ENCODE results near the genes OR5D14, OR8I2, LRRC55, YPEL4 and OR5B2.

DNA sequence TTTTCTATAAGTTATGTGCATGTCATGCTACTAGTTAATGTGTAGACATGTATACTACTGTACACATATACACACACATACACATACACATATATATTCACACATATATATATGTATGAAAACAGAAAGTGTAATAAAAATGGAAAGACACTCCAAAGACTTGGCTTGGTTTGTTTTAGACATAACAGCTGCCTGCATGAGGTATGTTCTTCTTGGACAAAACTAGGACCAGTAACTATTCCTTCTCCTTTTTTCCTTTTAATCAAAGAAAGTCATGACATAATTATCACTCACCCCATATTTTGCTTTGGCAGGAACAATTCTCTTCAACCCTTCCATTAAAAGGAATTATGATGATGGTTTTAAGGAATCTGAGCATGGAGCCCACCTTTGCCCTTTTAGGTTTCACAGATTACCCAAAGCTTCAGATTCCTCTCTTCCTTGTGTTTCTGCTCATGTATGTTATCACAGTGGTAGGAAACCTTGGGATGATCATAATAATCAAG lies at the start of gene OR5D14:
Gene OR5D14, plus strand, starts transcription at position 351 of the 506 bp plus-strand sequence.
- PRO-cap, 2 experiments, result no peak in any of the 2 experiments

- PRO-cap, 2 experiments, result no peak in any of the 2 experiments
Observed at GRCh38 chr11:56092886-56093574, at the start of gene OR8I2. OR8I2 (plus strand) TSS chr11:56093308.

- PRO-cap, 2 experiments, result no peak in any of the 2 experiments
Observed at GRCh38 chr11:56883312-56883829, 105.3 kb upstream of the OR5AK2 start.

DNA sequence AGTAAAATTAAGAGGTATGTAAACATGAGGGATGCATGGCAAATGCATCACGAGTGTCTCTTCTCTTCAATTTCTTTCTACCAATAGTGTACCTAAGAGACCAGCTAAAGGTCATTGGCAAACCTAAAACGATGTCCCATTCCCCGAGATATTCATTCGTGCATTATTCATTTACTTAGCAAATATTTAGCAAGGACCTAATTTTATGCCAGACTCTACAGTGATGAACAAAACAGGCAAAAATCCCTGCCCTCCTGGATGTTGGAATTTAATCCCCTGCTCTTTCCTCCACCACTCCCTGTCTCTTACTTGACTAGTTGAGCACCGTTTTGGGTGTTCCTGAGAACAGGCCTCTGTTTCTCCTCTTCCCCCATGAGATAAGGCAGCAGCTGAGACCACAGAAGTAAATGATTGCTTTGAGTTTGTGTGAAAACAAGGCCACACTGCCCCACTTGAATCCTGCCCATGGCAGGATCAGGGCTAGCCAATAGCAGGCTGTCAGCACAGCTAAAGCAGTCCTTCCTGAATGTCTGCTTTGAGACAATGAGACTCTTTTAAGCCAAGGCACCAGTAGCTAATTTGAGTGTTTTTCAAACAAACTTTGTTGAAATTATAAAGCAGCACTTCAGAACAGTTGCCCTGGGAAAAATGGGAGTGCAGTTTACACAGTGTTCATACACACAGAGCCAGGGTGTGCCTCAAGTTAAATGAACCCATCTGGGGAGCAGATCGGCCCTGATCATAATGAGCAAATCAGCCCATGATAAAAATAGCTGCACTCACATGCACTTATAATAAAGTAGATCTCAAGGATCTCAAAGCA lies 103.7 kb upstream of the OR5AK2 start:
- PRO-cap, 2 experiments, result peak in 1 of 2 experiments; most common minus-strand start position 307 of the sequence (in 1)

DNA sequence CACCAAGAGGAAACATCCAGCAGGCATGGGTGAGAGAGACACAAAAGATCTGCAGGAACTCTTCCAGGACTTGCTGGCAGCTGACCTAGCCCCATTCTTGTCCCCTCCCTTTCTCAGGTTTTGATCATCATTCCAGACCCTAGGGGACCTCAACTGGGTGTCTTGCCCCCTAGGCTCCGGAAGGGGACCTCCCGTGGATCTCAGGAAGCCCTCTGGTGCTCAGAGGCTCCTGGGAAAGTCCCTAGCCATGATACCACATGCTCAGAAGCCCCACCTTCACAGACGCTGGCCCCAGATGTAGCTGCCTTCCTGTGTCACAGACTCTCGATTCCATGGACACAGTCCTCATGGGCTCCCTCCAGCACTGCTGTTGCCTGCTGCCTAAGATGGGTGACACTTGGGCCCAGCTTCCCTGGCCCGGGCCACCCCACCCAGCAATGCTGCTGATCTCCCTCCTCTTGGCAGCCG lies at the start of gene LRRC55:
Gene LRRC55, plus strand, starts transcription at position 317 of the 468 bp plus-strand sequence.
- PRO-cap, 2 experiments, result no peak in any of the 2 experiments

DNA sequence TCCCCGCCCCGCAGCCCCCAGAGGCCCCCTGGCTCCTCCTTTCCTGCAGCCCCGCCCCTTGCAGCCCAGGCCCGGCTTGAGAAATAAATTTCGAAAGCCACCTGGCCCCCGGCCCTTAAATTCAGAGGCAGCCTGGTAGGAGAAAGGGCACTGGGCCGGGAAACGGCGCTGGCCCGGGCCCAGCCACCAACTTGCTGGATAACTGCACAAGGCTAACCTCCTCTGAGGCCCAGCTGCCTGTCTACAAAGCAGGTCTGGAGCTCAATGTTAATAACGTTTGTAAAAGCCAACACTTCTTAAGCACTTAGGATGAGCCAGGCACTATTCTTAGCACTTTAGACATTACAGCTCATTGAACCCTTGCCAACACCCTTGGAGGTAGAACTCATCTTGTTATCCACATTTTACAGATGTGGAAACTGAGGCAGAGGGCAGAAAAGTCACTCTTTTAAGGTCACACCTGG lies 13.1 kb downstream of the TNKS1BP1 start:
- PRO-cap, 2 experiments, result peak in 1 of 2 experiments; most common plus-strand start position 131 of the sequence (in 1)

GRCh38 chr11:57321678-57322141 lies 3.0 kb downstream of the TNKS1BP1 start:
- PRO-cap, 2 experiments, result no peak in any of the 2 experiments

DNA sequence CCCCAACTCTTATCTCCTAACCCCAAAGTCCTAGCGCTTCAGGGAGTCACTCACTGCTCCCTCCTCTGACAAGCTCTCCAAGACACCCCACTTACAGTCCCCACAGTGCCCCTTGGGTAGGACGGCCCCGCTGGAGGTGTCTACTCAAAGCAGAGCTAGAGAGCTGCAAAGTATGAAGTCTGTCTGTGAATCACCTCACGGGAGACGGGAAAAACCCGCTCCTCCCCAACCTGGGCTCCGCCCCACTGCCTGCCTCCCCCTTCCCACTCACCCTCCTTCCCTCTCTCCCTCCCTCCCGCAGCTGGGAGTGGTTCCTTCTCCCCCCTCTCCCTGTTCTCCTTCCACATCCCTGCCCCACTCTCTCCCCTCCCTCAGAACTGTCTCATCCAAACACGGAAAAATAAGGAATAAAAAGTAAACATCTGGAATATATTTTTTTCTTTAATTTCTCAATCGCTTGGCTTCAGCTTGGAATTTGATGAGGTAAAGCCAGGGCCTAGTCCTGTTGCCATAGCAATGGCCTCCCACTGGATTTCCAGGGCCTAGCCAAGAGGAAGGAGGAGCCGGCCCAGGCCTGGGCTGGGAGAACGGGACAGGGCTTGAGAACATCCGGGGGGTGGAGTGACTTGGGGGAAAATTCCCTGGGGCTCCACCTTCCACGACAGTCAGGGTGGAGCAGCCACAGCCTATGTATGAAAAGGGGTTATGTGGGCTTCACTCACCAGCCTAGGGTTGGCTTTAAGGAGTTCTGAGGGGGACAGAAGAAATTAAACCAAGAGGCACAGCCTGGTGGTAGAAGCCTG lies 2.4 kb downstream of the TNKS1BP1 start:
- PRO-cap, 2 experiments, result peak in 2 of 2 experiments; most common plus-strand start position 661 of the sequence (in 2); most common minus-strand start position 187 of the sequence (in 1)

DNA sequence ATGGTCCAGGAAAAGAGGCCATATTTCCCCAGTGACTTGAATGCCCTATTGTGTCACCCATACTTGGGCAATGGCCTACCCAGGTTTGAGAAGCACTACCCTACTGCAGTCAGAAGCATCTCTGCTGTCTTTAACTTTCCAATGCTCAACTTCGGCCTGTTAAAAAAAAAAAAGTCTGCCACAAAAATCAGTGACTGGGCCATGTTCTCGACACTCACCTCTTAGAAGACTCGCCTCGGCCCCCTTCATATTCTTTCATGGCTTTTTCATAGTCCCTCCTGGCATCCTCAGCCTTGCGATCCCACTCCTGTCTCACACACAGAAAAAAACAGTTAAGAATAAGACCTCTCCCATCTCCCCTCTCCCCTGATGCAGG lies 2.4 kb upstream of the TNKS1BP1 start:
- PRO-cap, 2 experiments, result no peak in any of the 2 experiments

GRCh38 chr11:57336226-57336649 lies 546 bp upstream of the SSRP1 start:
- PRO-cap, 2 experiments, result no peak in any of the 2 experiments

DNA sequence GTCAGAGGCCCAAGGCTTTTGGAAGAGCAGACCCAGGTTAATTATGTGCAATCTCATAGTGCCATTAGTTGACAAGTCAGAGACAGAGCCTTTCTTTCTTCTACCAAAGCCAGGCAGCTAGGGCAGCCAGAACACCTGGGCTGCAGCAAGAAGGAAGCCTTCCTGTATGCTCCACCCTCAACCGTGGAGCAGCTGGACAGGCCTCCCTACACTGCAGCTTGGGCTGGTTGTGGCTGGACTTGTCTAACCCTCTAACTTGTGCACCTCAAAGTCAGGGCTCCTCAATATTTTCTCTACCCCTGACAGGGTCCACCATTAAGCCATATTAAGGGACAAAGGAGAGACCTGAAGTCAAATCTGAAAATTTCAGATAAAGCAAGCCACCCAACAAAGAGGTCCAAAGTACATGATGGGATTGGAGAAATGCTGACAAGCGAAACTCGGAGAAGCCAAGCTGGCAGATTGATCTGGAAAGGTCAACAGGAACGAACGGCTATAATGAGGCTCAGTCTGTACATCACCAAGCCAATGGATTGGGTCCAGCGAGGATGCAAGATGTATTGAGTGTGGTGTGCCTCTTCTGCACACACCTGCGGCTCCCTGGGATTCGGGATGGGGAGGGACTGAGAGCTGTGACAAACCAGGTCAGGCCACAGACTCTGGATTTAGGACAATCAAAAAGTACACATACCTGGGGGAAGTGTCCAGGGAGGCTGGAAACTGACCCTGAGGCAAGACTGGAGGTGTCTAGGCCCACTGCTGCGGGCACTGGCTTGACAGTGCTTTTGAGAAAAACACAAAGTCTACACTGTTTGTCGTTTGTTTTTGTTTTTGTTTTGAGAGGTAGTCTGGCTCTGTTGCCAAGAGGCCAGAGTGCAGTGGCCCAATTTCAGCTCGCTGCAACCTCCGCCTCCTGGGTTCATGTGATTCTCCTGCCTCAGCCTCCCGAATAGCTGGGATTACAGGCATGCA lies 11.7 kb upstream of the SLC43A3 start:
- PRO-cap, 2 experiments, result no peak in any of the 2 experiments

DNA sequence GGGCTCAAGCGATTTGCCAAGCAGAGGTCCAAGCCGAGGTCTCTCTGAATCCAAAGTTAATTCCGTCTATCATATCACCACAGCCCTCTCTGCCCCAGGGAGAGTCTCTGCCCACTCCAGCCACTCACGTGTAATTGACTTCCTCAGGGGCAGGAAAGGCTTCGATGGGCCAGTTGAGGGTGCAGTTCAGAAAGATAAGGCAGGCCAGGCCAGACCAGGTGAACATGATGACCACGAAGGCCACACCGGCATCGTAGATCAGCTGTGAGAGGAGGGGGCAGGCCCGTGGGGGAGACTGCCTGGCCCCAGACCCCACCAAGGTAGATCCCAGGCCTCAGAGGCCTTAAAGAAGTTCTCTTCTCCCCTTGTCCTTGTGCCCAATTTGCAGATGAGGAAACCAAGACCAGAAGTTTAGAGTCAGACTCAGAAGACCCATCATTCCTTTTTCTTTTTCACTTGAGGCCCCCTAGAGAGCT lies 19.6 kb downstream of the SLC43A1 start:
- PRO-cap, 2 experiments, result no peak in any of the 2 experiments

DNA sequence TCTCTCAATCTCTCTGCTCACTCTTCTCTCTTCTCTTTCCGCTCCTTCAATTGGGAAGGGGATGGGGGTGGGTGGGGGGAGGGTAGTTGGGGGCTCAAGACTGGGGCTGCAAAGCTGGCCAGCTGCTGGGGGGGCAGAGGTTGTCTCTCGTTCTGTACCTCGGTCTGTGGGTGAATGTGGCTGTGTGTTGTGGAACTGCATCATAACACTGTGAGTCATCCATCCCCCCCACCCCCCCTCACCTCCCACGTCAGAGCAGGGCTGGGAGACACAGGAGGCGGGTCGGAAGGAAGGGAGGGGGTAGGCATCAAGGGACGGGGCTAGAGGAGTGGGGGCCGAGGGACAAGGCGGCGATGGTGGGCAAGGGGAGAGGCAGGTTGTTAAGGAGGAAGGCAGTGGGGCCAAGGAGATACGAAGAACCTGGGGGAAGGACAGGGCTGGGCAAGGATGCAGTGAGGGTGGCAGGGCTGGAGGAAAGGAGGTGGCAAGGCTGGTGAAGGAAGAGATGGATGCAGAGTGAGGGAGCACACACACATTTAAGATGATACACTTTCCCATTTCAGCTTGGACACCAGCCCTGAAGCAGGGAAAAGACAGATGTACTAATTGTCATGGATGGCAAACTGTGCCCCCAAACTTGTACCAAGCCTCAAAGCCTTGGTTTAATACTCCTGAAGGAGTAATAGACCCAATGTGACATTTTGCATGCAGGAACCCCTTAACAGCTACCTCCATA lies at the start of gene YPEL4:
Gene YPEL4, minus strand, starts transcription at position 178 of the 736 bp plus-strand sequence.
- PRO-cap, 2 experiments, result peak in 2 of 2 experiments; most common plus-strand start position 310 of the sequence (in 1); most common minus-strand start position 166 of the sequence (in 1)

DNA sequence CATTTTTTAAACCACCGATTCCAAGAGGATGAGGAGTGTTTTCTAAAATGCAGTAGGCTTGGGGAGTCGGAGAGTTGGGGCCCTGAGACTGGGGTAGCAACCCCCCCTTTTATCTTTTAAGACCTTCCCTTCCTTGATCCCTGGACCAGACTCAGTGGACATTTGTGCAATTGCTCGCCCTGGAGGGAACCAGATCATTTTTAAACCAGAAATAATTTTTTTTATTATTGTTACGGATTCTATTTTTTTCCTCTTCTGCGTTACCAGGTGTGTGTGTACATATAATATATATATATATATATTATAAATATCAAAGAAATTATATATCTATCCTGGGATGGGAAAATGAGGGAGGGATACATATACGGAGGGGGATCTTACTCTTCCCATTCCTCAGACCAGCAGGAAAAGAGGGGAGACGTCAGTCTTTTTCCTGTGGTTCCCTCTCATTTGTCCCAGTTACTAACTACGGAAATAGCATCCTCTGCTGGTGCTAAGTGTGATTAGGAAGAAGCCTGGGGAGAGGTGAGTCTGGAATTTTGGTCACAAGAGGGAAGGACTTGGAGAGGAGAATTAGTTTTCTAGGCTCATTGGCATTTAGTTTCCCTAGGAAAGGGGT lies 11.8 kb downstream of the MED19 start:
- PRO-cap, 2 experiments, result no peak in any of the 2 experiments

GRCh38 chr11:57741782-57742448 lies 624 bp downstream of the SELENOH start:
- PRO-cap, 2 experiments, result peak in 1 of 2 experiments; most common plus-strand start chr11:57742063 (in 1); most common minus-strand start chr11:57741956 (in 1)

DNA sequence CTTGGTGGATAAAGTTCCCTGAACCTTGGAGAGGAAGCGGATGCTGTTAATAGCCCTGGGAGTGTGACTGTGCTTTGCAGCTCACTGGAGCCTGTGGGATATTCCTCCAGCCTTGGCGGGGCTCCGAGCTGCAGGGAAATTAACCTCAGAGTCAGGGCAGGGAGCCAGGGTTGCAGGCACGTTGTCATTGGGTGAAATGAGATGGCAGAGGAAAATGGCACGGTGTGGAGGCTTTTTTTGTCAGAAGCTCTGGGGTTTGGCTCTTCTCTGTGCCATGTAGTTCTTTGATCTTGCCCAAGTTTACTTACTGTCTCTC lies 988 bp downstream of the OR9Q1 start:
- PRO-cap, 2 experiments, result no peak in any of the 2 experiments

DNA sequence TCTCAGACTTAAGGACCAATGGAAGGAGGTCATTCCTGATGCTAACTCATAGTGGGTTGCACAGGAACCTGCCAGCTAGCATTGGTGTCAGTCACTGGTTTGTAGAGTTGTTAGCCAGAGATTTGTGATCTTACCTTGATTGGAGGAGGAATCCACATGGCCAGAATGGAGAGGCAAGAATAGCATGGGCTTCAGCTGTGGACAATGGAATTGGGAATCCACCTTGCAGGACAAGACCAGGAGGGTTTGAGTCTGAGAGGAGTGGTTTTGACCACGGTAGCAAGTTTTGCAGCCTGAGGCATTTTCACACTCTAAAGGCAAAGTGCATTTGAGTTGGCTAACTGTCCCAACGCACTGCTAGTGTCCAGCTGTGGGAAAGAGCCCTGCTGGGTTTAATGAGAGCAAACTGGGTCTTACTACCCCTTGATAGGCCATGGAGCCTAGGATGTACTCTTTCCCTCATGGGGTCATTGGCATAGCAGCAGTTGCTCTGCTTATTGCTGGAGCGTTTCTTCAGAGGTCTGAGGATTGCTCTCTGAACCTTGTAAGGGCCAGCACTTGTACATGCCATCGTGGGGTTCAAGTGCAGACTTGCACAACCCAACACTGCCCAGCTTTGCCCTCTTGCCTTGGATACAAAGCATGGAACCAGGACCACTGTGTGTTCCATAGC lies at the start of gene OR5B2:
Gene OR5B2, minus strand, starts transcription at position 237 of the 673 bp plus-strand sequence.
- PRO-cap, 2 experiments, result no peak in any of the 2 experiments

DNA sequence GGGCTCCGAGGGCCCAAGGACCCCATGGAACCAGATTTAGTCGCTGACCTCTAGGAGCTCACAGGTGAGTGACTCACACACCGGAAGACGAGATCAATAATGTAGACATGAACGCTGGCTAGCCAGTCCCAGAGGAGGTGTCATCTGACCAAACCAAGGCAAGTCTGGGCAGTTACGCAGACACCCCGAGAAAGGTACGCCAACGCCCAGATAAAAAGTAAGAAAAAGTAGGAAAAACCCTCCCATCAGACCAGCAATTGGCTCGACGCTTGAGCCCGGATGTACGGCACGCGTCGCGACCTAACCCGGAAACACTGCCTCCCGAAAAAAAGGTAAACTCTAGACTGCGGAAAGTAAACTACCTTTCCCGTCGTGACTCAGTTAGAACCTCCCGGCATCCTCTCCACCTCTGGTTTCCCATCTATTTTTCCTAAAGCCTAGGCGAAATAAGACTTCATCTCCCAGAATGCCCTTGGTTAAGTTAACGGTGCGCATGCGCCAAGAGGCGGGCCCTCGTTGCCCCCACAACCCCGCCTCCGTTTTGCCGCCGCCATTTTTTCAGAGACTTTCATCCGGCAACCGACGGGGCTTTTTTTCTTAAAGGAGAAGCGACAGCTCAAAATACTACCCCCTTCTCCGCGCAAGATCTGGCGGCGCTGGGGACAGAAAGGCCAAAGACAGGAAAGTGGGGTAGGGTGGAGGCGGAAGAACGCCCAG lies 767 bp upstream of the ZFP91 start:
- PRO-cap, 2 experiments, result peak in 2 of 2 experiments; most common plus-strand start position 554 of the sequence (in 1); most common minus-strand start position 193 of the sequence (in 2)

DNA sequence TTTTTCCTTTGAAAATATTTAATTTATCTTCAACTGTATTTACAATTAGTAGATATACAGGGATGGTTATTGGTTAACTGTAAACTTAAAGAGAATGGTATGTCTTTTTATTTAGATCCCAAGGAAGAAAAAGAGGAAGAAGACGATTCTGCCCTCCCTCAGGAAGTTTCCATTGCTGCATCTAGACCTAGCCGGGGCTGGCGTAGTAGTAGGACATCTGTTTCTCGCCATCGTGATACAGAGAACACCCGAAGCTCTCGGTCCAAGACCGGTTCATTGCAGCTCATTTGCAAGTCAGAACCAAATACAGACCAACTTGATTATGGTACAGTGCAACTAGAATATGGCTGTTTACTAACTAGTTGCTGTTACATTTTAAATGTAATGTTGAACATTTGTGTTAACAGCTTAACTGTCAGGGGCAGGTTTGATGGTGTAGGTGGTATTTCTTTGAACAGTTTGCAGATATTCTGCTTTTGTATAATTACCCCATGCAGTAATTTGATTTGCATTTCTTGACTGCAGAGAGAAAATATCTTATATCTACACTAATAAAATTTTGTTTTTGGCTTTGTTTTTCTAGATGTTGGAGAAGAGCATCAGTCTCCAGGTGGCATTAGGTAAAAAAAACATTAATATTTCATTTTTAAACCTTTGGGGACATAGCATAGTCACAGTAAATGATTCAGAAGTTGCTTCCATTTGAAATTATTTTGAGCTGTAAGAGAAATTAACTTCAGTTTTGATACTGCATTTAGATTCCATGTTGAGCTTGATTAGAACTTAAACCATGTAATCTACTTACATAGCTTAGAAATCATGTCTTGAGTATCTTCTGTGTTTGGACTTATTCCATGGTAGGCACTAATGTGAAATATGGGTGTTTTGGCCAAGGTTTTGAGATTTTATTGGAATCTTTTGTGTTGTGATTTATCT lies 12.5 kb upstream of the CNTF start:
- PRO-cap, 2 experiments, result no peak in any of the 2 experiments

GRCh38 chr11:58622334-58622537 lies 229 bp upstream of the CNTF start:
- PRO-cap, 2 experiments, result no peak in any of the 2 experiments